Tongue (tissue), 2 donors: ENCODE measurements around the gene NEURL1.

GRCh38 chr10:102504628-102505288, 986 bp downstream of the SUFU start:
- RAMPAGE, long total RNA = no peak

DNA sequence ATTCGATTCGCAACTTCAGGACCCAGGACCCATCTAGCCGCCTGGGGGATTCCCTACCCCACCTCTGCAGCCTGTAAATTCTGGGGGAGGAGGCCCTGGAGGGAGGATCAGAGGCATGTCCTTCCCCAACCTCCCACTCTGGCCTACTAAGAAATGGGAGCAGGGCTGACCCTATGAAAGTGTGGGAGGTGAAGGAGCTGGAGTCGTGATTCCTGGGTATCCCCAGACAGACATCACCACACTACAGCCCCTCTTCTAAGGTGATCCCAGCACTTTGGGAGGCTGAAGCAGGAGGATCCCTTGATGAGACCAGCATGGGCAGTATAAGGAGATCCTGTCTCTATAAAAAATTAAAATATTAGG, 17.5 kb downstream of the TRIM8 start:
- RAMPAGE, long total RNA = no peak

DNA sequence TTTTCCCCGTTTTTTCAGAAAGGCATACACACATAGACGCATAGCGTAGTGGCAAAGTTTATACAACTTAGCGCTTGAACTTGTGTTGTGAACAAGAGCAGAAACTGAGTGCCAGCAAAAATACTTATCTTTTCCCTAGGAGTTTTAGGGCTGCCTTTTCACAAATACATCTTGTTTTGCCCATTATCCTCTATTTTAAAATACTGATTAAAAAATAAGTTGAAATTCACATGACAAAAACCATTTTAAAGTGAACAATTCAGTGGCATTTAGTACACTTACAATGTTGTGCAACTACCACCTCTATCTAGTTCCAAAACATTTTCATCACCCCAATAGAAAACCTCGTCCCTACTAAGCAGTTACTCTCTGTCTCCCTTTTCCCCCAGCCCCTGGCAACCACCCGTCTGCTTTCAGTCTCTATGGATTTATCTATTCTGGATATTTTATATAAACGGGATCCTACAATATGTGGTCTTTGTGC, 1.4 kb downstream of the WBP1L start:
- RAMPAGE, long total RNA = no peak

DNA sequence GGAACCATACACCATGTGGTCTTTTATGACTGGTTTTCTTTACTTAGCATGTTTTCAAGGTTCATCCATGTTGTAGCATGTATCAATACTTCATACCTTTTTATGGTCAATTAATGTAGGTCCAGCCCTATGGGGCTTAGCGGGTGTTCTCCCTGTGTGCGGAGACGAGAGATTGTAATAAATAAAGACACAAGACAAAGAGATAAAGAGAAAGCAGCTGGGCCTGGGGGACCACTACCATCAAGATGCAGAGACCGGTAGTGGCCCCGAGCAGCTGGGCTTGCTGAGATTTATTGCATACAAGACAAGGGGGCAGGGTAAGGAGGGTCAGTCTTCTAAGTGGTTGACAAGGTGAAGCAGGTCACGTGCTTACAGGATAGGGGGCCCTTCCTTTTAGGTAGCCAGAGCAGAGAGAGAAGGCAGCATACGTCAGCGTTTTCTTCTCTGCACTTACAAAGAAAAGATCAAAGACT, 14.7 kb downstream of the WBP1L start:
- RAMPAGE, long total RNA = no peak

DNA sequence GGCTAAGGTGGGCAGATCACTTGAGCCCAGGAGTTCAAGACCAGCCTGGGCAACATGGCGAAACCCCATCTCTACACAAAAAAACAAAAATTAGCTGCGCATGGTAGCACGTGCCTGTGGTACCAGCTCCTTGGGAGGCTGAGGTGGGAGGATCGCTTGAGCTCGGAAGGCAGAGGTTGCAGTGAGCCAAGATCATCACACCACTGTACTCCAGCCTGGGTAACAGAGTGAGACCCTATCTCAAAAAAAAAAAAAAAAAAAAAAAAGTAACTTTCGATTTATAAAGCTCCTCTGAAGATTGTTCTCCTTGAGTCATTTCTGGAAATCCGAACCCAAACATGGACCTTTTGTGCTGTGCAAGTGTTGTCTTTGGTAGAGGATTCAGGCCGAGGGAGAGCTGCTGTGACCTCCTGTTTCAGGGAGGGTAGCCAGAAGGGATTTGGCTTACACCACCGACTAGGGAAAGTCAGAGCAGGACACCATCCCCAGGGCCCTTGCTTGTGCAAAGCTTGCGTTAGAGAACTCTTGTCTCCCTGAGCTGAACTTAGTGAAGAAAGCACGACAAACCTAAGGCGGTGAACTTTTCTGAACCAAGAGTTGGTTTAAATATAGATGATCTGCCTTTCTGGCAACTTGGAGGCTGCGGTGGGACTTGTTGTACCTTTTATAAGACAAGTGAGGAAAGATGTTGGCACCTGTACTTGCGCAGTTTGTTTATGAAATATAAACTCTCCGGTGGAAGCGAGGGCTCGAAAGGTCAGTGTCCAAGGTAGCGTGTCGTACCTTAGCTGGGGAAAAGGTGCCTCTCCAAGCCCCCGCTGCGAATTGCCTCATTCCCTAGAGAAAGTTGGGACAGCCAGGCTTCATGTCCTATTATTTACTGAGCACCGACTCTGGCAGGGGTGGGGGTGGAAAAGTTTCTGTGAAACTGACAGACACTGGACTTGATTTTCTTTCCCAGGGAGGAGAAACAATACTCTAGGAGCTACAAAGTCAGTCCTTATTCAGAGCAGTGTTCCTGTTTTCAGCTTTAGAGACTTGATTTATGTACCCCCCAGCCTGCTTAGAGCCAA, 31.5 kb downstream of the WBP1L start:
- RAMPAGE, long total RNA = no peak

DNA sequence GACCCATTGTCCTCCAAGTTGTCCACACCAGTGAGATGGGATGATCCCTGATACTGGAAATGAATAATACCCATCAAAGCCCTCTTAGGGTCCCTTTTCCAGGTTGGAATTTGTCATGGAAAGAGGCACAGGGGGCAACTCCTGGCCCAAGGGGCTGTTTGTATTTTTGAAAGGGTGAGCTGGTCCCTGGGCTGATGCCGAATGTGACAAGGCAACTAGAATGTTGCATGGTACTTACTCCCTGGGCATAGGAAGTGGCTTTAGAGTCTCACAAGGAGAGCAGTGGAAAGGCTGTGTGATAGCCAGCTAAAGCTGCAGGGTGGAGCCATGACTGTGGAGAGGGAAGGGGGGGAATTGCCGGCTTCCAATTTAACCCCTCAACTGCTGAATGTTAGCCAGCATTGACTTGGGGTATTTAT, 37.2 kb downstream of the WBP1L start:
- RAMPAGE, long total RNA = no peak

- RAMPAGE, long total RNA = no peak
These were observed 36.4 kb downstream of the CYP17A1 start for GRCh38 chr10:102800731-102801343.

- RAMPAGE, long total RNA = no peak
These were observed 1.0 kb upstream of the CNNM2 start for GRCh38 chr10:102917067-102917471.

- RAMPAGE, long total RNA = no peak
These were observed 12.0 kb downstream of the NT5C2 start for GRCh38 chr10:103180929-103181707.

- RAMPAGE, long total RNA = no peak
These were observed 940 bp downstream of the PDCD11 start for GRCh38 chr10:103397388-103397743.

DNA sequence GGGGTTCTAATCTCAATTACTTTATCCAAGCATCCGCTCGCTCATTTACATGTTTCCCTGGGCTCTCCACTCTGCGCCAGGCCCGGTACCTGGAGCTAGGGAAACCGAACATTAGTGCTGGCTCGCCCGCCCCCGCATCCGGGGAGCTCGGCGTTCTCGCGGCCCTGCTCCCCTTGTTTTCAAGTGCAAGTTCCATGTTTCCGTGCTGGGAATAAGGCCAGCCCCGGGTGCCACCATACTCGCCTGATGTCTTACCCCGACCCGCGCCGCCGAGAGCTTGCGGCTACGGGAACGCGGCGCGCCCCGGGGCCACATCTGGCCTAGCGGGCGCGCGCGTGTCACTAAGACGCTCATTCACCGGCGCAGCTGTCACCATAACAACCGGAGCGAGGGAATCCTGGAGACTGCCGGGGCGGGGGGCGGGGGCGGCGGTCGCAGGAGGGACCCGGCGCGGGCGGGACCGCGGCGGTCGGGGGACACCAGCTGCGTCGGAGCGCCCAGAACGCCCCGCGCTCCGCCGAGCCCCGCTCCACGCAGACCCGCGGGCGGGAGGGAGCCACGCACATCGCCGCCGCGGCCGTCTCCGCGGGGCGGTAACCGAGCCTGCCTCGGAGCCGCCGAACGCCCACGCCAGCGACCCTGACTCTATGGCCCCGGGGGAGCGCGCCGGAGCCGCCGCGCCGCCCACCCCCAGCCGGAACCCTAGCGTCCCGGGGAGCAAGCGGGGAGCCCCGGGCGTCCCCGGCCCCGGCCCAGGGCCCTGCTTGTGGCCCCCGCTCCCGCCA, at the start of gene NEURL1:
TSS of gene NEURL1 (plus strand) at position 345 of the 785 bp plus-strand sequence.
- RAMPAGE, long total RNA = no peak

DNA sequence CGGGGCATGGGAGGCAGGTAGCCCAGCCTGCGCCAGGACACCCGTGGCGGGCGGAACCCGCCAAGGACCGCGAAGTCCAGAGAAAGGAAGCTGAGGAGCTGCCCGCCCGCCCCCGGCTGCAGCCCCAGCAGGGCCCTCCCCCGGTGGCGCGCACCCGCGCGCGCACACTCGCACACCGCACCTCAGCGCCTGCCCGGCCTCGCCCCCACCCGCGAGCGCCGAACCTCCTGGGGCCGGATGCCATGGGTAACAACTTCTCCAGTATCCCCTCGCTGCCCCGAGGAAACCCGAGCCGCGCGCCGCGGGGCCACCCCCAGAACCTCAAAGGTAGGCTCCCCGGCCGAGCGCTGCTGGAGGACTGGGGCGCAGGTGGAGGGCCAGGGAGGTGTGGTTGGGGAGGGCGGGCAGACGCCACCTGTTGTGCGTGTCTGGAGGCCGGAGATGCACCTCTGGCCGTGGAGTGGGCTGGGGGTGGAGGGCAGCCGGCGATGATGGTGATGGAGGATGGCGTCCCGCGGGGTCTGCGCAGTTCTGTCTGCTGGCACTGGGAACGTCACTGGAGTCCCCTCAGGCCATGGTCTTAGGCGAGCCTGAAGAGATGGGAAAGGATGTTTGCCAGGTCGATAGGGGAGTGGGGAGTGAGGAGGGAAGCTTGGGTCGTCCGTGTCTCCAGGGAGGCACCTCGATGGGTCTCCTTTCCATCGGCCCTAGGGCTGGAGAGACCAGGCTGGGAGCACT, 810 bp downstream of the NEURL1 start:
- RAMPAGE, long total RNA = no peak

GRCh38 chr10:103596799-103597516, 103.5 kb downstream of the NEURL1 start:
- RAMPAGE, long total RNA = no peak

DNA sequence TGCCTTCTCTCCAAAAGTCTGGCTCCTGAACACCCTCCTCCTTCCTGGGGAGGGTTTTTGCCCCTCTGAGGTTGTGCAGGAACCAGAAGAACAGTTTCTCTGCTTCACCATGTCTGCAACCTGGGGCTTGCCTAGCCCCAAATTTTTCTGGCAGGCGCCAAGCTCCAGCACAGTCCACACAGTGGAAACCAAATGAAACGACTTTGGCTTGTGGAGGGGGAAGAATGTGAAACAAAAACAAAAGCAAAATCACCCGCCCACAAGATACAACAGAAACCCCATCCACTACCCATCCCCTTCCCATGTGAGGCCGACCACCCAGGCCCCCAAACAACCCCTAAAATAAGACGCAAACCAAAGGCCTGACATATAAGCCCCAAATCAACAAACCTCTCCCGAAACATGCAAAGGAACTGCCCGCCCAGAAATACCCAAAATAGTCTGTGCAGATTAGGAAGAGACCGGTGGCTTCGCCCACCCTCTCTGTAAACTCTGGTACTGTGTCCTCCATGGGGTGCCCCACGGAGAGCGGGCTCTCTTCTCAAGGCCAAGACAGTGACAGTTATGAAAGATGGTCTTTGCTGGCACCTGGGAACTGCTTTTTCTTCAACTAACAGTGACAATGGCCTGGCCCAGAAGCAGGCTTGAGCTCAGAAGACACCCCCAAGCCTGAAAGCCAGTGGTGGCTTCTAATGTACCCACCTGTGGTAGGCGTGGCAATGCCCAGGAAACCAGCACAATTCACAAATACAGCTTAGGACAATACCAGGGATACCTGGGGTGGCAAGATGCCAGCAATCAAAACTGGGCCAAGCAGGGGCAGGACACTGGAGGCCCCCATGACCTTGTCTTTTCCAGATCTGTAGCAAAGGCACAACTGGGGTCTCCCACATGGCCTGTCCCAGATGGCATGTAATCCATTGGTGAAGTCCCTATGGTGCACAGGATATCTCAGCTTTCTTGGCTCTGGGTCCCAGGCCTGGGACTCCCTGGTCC, 107.4 kb downstream of the NEURL1 start:
- RAMPAGE, long total RNA = no peak

GRCh38 chr10:103663469-103664155, 170.1 kb downstream of the NEURL1 start:
- RAMPAGE, long total RNA = no peak

DNA sequence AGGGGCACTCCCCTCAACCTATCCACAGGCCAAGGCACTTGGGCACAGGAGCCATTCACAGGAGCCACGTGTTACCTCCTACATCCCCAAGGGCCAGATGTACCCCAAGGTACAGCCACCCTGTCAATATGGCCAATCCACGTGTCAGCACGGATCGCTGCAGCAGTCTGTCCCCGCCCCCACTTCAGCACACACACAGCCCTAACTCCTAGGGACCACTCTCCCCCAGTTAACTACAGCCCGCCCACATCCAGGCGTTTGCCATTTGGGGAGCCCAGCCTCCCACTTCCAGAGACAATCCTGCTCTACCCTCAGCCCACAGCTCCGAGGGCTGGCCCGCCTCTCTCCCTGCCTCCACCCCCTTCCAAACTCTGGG, 163.4 kb downstream of the SH3PXD2A start:
- RAMPAGE, long total RNA = no peak

DNA sequence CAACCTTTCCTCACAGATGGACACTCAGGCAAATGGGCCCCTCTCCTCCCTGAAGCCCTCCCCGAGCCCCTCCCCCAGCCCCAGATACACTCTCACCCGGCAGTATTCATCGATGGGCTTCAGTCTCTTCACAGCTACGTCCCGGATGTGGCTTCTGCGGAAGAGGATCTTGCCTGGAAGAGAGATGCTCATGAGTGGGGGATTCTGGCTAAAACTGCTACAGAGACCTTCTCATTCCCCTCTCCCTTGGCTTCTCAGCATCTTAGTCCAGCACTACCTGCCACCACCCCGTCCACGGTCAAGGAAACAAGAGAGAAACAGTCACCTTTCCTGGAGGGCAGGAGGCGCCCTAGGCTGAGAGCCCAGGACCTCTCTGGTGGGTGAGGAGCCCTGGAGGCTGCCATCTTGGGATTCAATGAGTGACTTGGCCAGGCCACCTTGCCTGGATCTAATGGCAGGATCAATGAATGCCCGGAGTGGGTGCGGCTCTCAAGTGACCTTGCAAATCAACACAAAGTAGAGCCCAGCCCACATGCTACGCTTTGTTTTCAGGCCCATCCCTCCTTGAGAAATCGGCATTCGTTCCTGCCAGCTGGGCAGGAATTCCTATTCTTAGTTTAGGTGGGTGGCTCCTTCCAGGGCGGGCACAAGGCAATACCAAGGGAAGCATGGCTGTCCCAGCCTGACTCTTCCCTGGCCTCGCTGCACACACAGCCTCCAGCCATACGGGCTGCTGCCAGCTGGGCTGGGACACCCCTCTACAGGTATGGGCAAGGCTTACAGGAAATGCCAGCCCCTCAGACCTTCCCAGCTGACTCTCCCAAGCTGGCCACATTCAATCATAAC, 119.5 kb downstream of the SH3PXD2A start:
- RAMPAGE, long total RNA = no peak

DNA sequence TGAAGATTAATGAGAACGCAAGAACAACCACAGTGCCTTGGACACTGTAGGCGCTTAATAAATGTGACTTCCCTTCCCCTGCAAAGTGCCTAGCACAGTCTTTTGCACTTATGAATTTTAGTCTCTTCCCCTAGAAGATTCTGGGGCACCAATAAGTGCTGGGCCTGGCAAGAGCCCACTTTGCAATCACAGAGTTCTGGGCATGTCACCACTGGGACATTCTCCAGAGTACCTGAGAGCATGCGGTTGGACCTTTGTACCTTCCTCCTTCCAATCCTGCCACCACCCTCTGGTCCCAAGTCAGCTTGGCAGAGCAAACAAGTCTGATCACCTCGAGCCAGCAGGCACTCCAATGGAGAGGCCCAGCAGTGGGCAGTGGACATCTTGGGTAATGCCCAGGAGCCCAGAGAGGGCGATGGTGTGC, 43.5 kb downstream of the SH3PXD2A start:
- RAMPAGE, long total RNA = no peak

DNA sequence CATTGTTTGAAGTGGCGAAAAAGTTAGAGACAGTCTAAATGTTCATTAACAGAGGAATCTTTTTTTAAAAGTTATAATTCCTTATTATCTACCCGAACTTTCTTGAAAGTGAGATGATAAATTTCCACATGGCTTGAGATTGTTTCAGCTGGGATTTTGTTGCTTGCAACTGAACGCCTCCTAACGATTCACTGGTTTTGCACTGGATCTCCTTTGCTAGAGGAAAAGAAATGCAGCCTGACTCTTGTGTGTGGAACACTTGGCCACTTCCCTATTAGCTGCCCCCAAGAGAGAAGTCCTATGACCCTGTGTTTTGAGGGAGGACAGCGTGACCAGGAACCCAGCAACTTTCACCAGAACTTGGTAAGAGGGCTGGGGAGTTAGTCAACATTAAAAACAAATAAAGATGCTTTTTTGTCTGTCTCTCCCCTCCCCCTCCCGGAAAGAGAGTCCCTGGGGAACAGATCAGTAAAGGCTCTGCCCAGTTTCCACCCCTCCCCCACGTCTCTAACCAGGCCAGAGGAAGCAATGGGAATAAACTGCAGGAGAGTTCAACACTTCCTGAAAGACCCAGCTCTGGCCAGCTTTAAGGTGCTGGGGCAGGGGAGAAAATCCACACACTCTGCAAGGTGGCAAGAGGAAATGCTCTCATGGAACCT, 21.7 kb downstream of the SH3PXD2A start:
- RAMPAGE, long total RNA = no peak

- RAMPAGE, long total RNA = no peak
These were observed 161 bp upstream of the SLK start for GRCh38 chr10:103966883-103967074.